Cardiac ventricle fibroblast (primary cell): ENCODE results near the genes CAMK2N2, CHRD and EHHADH.

GRCh38 chr3:183392452-183392902, 35.9 kb downstream of the MCF2L2 start:
- RAMPAGE, long total RNA = no peak

DNA sequence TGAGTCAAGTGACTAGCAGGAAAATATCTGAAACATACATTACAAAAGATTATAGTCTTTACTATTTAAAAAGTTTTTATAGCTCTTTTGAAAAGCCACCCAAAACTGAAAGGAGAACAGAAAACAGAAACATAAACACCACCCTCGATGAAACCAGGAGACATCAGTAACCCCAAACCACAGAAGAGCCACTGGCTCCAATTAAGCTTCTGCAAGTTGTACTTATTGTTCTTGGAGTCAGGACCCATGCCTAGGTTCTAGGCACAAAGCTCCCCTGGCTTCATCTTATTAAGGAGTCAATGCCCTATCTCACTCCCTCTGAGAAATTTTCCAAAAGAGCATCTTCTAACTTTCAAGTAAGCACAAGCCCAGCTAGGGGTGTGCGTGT, 28.2 kb downstream of the KLHL6 start:
- RAMPAGE, long total RNA = no peak

GRCh38 chr3:183536211-183536894, 19.2 kb downstream of the KLHL6 start:
- RAMPAGE, long total RNA = no peak

- RAMPAGE, long total RNA = no peak
These were observed 14.7 kb downstream of the KLHL6 start for GRCh38 chr3:183540821-183541116.

DNA sequence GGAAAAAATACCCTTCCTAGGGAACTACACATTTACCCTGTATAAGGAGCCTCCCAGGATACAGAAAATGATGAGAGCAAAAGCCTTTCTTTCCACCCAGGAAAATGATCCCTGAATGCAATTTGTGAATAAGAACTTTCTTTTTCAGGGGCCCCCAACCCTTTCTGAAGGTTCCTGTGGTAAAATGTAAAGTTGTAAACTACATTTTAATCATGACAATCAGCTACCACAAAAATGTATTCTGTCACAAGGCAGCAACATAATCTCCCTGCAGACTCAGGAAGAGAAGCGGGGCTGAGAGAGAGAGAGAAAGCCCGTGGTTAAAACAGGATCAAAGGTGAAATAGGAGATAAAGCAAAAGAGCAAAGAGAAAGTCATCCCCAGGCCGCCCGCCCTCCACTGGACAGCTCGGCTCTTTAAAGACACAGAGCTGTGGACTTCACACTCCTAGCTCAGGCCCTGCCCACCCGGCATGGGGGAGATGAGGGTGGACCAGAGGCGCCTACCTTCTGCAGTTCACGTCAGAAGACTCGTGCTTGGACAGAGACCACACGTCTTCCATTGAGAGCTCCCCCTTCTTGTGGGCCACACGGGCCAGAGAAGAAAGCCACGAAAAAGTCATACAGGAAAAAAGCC, 29.5 kb downstream of the ABCC5 start:
- RAMPAGE, long total RNA = no peak

GRCh38 chr3:184230666-184231309, 1.4 kb downstream of the VWA5B2 start:
- RAMPAGE, long total RNA = no peak

GRCh38 chr3:184261240-184262307, at the start of gene CAMK2N2:
Gene CAMK2N2 (minus strand): TSS chr3:184261553.
- RAMPAGE, long total RNA = no peak

- RAMPAGE, long total RNA = no peak
These were observed 6.0 kb downstream of the EIF4G1 start for GRCh38 chr3:184320368-184320930.

DNA sequence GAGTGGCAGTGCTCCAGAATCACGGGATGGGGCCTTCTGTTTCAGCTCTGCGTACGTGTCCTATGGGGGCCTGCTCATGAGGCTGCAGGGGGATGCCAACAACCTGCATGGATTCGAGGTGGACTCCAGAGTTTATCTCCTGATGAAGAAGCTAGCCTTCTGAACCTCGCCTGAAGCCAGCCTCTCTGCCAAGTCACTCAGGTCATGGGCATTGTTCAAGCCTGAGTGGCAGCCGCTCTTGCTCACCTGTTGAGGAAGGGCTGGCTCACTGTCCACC, 6.6 kb downstream of the POLR2H start:
- RAMPAGE, long total RNA = no peak

- RAMPAGE, long total RNA = no peak
These were observed at the start of gene CHRD for GRCh38 chr3:184379568-184380820. Gene CHRD (plus strand): TSS chr3:184380054.

DNA sequence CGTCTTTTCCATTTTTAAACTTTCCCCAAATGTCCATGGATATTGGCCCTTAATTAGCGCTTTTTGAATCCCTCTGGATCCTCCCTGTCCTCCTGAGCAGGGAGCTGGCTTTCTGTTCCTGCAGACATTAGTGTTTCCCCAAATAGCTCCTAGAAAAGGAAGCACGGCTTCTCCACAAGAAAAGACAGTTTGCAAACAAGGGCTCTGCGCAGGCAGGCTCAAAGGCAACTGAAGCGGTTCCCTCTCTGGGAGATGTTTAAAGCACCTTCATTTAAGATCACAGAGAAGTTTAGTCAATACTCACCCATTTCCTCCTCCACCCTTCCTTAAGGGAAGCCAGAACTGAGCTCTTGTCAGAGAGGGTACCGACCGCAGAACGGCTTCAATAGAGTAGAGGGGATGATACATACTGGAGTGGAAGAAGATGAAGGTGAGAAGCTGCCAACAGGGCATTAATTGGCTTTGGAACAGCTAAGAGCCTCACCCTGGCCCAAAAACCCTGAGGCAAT, 5.0 kb upstream of the EPHB3 start:
- RAMPAGE, long total RNA = no peak

GRCh38 chr3:184645167-184645716, 66.6 kb downstream of the MAGEF1 start:
- RAMPAGE, long total RNA = no peak

GRCh38 chr3:184765810-184766162, 46.2 kb upstream of the VPS8 start:
- RAMPAGE, long total RNA = no peak

- RAMPAGE, long total RNA = no peak
These were observed 1.3 kb upstream of the C3orf70 start for GRCh38 chr3:185154132-185154496.

DNA sequence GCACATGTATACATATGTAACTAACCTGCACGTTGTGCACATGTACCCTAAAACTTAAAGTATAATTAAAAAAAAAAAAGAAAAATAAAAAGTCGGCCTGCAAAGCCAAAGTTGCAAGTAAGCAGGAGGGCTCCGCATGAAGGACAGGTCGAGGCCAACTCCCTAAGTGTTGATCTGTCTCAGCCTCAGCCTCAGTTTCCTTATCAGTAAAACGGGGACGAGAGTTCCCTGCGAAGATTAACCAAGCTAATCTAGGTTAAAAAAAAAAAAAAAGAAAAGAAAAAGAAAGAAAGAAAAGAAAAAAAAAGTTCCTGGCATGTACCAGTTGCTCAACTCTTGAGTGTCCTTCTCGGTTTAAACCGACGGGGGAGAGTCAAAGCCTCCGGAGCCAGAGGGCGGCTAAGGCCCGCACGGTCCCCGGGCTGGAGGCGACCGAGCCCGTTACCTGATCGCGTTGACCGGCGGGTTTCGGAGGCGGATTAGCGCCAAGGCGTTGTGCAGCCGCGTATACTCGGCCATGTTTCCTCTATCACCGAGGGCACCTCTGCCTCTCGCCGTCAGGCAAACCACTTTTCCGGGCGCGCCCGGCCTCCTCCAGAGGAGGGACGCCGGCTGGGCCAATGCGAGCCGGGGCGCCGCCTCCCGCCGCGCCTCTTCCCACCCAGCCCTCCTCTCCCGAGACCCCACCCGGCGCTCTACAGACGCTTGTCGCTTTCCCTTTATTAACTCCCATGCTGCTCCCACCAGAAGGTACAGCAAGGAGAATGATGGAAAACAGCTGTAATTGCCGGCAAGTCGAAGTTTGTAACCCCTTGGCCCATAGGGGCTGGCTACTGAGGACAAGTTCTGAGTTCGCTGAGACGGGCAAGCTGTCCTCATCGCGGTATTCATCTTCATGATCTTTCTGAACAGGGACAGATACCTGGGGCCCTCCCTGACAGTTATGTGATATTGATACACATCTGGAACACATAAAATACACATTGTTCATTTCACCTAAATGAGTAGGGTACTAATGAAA, at the start of gene EHHADH:
EHHADH (minus strand) TSS at position 546 of the 1,021 bp plus-strand sequence.
- RAMPAGE, long total RNA = no peak

DNA sequence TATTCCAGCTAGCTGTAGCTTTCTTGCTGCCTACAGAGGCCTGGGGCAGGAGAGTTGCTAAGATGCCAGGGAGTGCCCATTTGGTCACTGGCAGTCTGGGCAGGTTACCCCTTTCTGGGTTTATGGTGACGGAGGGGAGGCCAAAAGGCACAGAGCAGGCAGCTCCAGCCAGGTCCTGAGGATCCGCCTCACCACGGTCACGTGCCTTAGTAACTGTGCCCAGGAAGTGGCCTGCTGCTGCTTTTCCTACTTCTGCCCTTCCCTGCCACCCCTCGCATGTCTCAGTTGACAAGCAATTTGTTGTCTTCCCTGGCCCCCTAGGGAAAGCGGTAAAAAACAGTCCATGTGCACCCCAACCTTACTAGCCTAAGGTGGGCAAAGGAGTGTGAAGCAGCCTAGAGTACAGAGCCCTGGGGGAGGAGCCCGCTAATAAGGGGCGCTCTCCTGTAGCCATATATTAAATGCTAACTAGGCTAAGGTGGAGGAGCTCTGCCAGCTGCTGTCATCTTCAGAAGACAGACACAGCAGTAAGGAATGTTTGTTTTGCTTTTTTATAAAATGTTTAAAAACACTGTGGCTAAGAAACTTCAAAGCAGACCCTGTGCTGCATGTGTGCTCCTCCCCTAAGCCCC, 9.1 kb upstream of the LIPH start:
- RAMPAGE, long total RNA = no peak

DNA sequence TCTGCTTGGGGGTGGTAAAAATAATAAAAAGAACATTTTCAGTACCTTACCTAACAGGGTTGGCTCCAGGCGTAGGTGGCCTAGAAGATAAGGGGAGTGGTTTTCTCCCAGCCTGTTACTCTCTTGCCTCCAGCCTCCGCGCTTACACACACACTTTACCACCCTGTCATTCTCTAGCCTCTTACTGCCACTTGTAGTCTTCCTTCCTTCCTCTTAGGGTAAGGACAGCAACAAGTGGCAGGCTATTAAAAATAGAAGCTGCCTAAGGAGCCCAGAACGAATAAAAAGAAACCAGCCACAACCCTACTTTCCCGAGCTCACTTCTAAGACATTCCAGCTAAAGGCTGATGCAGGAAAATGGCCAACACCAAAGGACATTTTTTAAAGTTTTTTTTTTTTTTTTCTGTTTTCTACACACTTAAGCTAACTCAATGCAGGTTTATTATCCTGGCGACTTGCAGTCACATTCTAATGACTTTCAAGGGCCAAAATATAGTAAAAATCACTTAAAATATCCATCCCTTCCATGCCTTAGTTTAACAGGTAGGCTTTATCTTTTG, 9.7 kb upstream of the LIPH start:
- RAMPAGE, long total RNA = no peak

DNA sequence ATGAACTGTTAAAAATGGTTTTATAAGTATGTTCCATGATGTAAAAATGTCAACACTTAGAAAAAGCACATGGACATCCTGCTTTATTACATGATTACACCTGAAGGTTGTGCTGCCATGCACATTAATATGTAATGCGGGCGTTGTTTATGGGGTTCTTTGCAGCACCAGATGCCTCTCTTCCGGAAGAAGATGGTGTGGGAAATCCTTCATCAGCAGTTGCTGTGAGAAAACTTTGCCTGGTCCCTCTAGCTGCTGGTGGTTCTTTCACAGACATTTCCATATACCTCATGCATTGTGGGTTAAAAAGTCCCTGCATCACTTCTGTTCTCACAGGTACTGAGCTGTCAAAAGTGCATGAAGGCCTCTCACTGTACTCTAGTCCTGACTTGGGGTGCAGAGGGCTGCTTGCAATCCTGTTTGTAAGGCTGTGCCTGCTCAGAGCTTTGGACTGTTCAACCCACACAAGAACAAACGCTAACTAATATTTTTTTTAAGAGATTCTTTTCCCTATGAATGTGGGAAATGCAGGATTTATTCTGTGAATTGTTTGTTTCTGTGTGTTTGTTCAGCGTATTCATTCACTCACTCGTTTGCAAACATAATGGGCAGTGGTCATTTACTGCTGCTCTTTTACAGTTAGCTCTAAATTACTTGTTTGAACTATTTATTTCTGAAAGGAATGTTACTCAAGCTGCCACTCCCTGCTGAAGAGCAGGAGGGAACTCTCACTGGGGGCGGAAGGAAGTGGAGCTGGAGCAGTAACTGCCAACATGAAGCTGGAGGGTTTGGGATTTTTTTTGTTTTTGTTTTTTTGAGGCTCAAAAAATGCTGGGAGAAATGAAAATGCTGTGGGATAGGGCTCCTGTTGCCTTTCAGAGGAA, 43.8 kb downstream of the SENP2 start:
- RAMPAGE, long total RNA = no peak

DNA sequence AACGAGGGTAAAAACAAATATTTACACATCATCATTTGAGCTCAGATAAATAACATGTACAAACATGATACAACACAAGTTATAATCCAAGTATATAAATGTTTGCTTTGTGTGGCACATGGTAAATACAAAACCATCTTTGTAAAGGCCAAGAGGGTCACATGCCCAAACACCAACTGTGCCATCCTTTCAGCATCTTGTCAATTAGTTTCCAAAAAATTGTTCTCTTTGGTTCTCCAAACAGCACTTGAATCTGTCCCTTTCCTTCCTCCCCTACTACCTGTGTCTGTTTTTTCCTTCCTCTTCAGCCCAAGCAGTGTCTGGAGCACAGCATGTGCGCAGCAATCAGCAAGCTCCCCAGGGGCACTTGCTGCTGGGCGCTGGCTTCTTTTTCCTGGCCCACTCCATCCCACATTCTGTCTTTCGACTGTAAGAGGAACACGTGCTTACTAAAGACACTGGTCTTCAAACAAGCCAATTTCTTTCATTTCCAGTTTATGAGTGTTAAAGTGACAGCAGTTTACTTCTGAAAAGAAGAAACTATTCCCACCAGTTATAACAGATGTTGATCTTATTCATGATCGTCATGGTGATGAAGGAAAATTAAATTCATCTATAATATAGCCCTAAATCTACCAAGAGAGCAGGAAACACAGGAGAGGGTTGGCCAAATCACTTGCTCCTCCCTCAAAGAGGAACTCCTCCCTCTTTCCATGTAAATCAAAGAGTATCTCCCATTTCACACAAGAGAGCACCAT, 115.6 kb downstream of the IGF2BP2 start:
- RAMPAGE, long total RNA = no peak

DNA sequence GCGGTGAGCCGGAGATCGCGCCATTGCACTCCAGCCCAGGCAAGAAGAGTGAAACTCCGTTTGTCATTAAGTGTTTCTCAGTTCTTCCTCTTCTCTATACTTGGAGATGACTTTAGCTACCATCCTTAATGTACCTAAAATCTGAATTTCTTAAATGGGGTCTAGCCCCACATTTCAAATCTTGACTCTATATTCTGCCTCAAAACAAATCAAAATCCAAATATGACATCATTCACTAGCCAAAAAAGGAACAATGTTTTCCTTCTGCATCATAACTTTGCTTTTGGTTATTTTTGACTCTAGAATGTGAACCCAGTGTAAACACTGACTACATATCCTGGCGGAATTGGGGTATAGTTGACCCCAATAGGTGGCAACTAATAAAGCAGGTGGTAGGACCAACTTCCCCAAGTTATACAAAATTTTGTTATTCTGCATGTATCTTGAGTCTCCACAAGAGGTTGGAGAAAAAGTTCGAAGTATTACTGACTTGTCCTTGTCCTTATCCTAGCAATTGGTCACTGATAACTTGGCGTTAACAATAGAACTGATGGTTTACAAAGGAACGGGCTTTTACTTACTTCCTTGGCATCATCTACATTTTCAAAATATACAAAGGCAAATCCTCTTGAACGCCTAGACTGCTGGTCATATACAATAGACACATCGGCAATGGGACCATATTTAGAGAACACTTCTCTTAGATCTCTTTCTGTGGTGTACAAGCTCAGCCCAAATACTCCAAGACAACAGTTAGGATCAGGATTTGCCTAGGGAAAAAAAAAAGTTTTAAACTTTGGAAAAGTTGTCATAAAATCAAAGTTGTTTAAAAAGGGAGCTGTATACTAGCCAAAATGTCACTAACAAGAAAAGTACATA, 14.4 kb downstream of the TRA2B start:
- RAMPAGE, long total RNA = no peak